Prostate gland (tissue), 2 donors: ENCODE measurements around a stretch of chr19.

DNA sequence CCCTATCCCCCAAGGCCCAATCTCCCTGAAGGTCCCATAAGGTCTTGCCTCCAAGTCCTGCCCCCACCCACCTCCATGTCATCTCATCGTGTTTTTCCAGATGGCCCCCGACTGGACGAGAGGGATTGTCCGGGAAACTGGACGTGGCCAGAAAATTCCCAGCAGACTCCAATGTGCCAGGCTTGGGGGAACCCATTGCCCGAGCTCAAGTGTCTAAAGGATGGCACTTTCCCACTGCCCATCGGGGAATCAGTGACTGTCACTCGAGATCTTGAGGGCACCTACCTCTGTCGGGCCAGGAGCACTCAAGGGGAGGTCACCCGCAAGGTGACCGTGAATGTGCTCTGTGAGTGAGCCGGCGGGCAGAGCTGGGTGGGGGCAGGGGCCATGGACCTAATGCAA, 2.1 kb upstream of the ICAM4 start:
- PRO-cap, result no peak
- RAMPAGE, long total RNA, 2 experiments, result no peak in any of the 2 experiments

- PRO-cap, result no peak
- RAMPAGE, long total RNA, 2 experiments, result no peak in any of the 2 experiments
Measured at GRCh38 chr19:10285085-10286234, 1.3 kb upstream of the ICAM4 start.

GRCh38 chr19:10390606-10391736, 10.6 kb upstream of the TYK2 start:
- PRO-cap, result no peak
- RAMPAGE, long total RNA, 2 experiments, result no peak in any of the 2 experiments

- PRO-cap, result no peak
- RAMPAGE, long total RNA, 2 experiments, result no peak in any of the 2 experiments
Measured at GRCh38 chr19:10515637-10516351, 1.5 kb downstream of the S1PR5 start.

DNA sequence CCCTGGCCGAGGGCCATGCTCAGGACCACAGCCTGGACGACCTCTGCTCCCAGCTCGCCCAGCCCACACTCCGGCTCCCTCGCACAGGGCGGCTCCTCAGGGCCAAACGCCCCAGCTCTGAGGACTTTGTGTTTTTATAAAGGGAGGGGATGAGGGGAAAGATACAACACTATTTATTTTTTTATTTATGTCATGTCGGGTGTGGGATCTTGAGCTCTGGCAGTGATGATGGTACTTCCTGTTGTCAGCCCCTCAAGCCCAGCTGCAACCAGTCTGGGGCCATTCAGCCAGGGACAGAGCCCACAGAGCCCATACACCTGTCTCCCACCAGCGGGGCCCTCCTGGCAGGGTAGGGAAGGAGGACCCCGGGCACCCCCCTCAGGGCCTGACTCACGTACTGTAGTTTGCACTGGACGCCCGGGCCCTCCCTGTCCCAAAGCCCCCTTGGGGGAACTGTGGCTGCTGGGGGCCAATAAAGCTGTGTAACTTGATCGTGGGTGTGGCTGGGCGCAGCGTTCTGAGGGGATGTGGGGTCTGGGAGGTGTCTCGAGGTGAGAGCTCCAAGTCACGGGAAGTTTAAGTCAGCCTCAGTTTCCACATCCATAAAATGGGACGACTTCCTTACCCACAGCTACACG, 9.3 kb downstream of the ATG4D start:
- PRO-cap, result no peak
- RAMPAGE, long total RNA, 2 experiments, result no peak in any of the 2 experiments

GRCh38 chr19:10612335-10612891, 12.9 kb upstream of the SLC44A2 start:
- PRO-cap, result no peak
- RAMPAGE, long total RNA, 2 experiments, result no peak in any of the 2 experiments

- PRO-cap, result bidirectional peak, plus-strand start at chr19:10655005, minus-strand start at chr19:10654699
- RAMPAGE, long total RNA, 2 experiments, result no peak in any of the 2 experiments
Measured at GRCh38 chr19:10654518-10655218, 522 bp downstream of the ILF3 start.

GRCh38 chr19:10766804-10767328, 49.0 kb downstream of the DNM2 start:
- PRO-cap, result no peak
- RAMPAGE, long total RNA, 2 experiments, result no peak in any of the 2 experiments

- PRO-cap, result no peak
- RAMPAGE, long total RNA, 2 experiments, result no peak in any of the 2 experiments
Measured at GRCh38 chr19:10782961-10783277, 53.1 kb downstream of the TMED1 start.

DNA sequence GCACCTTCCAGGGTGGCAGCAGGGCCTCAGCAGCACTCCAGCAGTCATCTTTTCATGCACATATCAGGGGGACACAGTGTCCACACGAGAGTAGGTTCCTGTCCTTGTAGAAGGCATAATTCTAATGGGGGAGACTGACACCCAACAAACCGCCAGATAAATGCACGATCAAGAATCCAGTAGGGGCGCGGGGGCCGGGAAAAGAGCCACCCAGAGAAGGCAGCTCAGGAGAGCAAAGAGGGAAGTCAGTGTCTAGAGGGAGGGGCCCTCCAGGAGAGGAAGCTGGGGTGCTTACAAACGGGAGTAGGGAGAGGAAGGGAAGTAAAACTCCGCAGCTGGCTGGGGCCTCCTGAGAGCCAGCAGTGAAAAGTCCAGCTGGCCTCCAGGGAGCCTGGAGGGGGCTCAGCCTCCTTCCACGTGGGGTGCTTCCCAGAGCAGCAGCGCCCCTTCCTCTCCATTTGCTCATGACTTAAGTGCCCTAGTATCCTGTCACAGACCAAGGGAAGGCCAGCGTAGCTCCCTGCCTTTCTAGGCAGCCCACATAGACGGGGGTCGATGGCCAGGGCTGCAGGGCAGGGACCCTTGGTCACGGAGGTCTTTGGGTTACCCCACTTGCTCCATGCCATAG, 51.8 kb downstream of the TMED1 start:
- PRO-cap, result no peak
- RAMPAGE, long total RNA, 2 experiments, result no peak in any of the 2 experiments

GRCh38 chr19:10797204-10798182, 38.5 kb downstream of the TMED1 start:
- PRO-cap, result no peak
- RAMPAGE, long total RNA, 2 experiments, result no peak in any of the 2 experiments

DNA sequence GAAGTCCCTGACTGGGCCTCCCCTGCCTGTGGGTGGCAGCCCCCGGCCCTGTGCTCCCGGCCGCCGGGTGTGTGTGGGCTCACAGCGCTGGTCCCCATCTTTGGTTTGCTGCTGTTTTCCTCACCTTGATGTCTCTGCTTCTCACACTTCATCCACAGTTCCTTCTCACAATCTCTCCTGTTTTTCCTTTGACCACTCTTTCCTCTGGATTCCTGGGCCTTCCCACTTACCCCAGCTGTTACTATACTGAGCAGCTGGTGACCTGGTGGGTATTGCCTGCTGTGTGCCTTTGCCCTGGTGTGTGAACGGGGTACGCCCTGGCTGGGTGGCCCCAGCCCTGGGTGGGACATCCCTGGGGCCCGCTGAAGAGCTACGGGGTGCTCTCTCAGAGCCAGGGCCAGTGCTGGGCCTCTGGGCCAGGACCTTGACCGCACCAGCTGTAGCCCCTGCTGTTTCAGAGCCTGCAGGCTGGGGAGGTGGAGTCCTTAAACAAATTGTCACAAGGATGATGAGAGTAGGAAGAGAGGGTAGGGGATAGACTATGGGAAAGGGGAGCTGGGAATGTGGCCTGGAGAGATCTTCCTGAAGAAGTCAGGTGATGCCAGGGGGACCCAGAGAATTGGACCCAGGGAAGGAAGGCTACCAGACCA, 32.5 kb downstream of the TMED1 start:
- PRO-cap, result no peak
- RAMPAGE, long total RNA, 2 experiments, result no peak in any of the 2 experiments

GRCh38 chr19:10805499-10805984, 30.5 kb downstream of the TMED1 start:
- PRO-cap, result no peak
- RAMPAGE, long total RNA, 2 experiments, result start-site peak on the plus strand in 1 of 2 experiments, at chr19:10805897-10805940 at its widest, 8 reads per replicate

DNA sequence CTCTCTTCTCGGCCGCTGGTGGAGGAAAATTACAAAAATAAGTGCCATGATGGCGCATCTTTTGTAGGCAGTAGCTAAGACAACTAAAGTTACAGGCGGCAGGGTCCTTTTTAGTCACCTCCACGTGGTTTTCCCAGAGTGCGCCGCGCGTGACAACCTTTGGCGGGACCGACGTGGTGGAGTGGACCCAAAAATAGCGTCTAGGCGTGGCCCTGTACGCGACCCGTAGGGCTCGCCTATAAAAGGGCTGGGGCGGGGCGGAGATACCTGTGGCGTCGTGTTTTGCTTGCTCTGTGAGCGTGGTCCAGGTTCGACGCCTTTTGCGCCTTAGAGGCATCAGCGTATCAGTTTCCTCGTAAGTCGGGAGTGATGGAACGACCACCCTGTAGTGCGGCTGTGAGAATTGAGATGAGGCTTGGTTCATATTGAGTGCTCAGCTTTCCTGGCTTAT, 429 bp upstream of the TMED1 start:
- PRO-cap, result bidirectional peak, plus-strand start at position 136 of the sequence, minus-strand start outside the sequence; unidirectional peak, plus-strand start at position 241 of the sequence
- RAMPAGE, long total RNA, 2 experiments, result start-site peak on the plus strand in 1 of 2 experiments, centred at position 269 of the sequence, 37 reads per replicate

DNA sequence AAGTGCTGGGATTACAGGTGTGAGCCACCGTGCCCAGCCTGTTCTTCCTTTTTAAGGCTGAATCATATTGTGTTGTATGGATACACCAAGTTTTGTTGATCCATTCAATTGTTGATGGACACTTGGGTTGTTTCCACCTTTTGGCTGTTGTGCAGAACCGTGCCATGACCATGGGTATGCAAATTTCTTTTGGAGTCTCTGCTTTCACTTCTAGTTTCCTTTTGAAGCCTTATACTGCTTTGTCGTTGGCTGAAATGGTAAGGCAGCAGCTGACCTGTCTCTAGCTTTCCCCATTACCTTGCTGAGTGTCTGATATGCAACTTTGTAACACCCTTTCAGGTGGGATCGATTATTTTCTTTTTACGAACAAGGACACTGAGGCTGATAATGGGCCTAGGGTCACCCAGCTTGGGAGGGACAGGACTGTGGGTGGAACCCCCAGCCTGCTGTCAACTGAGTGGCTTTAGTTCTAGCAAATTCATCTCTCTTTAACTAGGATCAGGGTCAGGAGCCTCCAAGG, 3.4 kb upstream of the CARM1 start:
- PRO-cap, result no peak
- RAMPAGE, long total RNA, 2 experiments, result no peak in any of the 2 experiments

DNA sequence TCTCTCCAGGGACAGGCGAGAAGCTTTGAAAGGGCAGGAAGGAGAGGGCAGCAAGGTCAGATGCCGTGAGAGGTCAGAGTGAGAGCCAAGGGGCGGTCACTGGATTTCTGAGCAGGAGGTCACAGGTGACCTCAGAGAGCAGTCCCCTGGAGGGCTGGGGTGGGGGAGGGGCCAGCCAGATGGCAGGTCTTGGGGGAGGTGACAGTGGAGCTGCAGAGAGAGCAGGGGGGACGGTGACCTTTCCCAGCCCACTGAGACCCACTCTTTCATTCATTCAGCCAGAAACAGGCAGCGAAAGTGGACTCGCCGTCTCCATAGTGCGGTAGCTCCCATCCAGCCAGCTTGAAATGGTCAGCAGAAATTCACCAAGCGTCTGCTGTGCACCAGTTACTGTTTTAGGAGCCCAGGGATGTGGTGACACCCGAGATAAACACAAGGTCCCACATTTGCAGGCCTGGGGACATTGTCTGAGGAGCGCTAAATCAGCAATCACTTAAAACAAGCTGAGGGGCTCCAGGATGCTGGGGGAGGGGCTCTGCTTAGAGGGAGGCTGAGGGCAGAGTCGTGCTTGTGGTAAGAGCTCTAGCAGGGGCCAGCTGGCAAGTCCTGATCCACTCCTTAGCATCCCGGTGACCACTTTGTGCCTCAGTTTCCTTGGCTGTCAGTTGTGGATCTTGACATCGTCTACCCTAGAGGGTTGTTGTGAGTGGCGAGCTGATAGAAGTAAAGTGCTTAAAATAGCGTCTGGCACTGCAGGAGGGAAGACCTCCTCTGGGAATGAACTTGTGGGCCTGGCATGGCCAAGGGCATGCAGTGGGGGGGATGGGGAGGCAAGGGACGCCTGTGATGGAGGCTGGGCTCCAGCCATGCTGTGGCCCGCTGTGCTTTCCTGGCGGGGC, 10.4 kb downstream of the CARM1 start:
- PRO-cap, result no peak
- RAMPAGE, long total RNA, 2 experiments, result no peak in any of the 2 experiments

DNA sequence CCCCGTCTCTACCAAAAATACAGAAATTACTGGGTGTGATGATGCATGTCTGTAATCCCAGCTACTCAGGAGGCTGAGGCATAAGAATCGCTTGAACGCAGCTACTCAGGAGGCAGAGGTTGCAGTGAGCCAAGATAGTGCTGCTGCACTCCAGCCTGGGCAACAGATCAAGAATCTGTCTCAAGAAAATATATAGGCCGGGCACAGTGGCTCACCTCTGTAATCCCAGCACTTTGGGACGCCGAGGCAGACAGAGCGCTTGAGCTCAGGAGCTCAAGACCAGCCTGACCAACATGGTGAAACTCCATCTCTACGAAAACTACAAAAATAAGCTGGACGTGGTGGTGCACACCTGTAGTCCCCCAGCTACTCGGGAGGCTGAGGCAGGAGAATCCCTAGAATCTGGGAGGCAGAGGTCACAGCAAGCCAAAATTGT, 26.7 kb downstream of the YIPF2 start:
- PRO-cap, result no peak
- RAMPAGE, long total RNA, 2 experiments, result no peak in any of the 2 experiments

GRCh38 chr19:10936550-10937217, 8.1 kb downstream of the TIMM29 start:
- PRO-cap, result no peak
- RAMPAGE, long total RNA, 2 experiments, result no peak in any of the 2 experiments

DNA sequence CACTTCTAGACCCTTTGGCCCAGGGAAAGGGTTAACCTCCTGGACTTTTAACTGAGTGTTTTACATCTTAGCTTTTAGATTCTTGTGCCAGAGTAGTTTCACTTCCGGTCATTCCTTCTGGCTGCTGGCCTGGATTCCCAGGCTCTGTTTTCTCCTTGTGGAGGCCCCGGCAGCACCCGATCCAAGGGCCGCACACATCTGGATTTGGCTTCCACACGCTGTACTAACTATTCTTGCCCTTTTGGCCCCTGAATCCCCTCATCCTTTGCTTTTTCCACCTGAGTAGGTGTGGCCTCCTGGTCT, 14.8 kb downstream of the SMARCA4 start:
- PRO-cap, result no peak
- RAMPAGE, long total RNA, 2 experiments, result no peak in any of the 2 experiments

DNA sequence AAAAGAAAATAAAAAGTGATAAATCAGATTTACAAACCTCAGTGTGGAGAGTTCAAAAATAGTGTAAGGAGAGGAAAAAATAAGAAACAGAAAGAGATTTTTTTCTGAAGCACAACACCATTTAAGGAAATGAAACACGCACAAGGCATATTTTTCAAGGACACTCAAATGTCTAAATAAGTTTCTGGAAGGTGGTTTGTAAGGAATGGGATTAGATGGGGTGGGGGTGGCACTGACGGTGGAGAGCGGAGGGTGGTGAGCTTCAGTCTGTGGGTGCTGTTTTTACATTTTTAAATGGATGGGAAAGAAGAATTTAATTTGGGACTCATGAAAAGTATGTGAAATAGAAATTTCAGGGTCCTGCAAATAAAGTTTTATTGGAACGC, 10.1 kb downstream of the KANK2 start:
- PRO-cap, result no peak
- RAMPAGE, long total RNA, 2 experiments, result no peak in any of the 2 experiments